Placental pericyte (primary cell): ENCODE measurements around a stretch of chr20.

DNA sequence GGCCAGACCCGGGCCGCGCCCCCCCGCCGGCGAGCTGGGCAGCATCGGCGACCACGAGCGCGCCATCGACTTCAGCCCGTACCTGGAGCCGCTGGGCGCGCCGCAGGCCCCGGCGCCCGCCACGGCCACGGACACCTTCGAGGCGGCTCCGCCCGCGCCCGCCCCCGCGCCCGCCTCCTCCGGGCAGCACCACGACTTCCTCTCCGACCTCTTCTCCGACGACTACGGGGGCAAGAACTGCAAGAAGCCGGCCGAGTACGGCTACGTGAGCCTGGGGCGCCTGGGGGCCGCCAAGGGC is 505 bp downstream of the CEBPB start:
- CAGE, long polyA plus RNA = no peak

- CAGE, long polyA plus RNA = no peak
Measured at GRCh38 chr20:50196112-50196608, 5.5 kb downstream of the CEBPB start.

DNA sequence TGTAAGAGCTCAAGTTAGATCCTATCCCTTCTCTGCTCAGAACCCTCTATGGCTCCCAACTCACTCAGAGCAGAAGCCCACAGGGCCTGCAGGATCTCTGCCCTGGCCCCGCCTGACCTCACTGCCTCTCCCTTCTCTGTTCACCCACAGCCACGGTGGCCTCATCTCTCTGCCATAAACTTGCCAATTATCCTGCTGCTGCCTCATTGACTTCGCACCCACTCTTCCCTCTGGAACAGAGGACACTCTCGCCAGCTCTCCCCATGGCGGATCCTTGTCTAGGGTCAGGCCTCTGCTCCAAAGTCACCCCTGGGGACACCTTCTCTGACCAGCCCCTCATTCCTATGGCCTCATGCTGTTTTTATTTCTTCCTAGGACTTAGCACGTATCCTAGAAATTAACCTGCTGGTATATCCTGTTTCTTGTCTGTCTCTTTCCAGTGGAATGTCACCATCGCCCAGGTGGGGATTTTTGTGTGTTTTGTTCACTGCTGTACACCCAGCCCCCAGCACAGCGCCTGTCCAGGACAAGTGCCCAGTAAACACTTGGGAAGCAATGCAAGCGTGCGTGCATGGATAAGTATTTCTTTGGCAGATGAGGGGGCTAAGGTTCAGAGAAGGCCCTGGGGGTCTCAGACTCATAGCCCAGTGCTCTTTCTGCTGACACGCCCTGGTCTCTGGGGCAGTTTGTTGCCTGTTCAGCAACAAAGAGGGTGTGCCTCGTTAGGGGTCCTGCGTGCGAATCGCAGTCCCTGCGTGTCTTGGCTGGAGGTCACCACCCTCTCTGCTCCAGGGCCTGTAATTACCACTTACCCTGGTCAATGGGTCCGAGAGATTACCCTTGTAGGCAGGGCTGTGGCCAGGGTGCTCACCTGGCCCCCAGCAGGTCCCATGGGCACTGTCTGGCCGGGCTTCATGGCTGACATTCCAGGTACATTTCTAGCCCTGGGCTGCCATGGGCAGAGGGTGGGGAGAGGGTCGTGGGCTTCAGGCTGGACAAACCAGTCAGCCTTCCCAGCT is 86.7 kb downstream of the CEBPB start:
- CAGE, long polyA plus RNA = no peak

GRCh38 chr20:50278442-50279495 is 88.1 kb downstream of the CEBPB start:
- CAGE, long polyA plus RNA = no peak

DNA sequence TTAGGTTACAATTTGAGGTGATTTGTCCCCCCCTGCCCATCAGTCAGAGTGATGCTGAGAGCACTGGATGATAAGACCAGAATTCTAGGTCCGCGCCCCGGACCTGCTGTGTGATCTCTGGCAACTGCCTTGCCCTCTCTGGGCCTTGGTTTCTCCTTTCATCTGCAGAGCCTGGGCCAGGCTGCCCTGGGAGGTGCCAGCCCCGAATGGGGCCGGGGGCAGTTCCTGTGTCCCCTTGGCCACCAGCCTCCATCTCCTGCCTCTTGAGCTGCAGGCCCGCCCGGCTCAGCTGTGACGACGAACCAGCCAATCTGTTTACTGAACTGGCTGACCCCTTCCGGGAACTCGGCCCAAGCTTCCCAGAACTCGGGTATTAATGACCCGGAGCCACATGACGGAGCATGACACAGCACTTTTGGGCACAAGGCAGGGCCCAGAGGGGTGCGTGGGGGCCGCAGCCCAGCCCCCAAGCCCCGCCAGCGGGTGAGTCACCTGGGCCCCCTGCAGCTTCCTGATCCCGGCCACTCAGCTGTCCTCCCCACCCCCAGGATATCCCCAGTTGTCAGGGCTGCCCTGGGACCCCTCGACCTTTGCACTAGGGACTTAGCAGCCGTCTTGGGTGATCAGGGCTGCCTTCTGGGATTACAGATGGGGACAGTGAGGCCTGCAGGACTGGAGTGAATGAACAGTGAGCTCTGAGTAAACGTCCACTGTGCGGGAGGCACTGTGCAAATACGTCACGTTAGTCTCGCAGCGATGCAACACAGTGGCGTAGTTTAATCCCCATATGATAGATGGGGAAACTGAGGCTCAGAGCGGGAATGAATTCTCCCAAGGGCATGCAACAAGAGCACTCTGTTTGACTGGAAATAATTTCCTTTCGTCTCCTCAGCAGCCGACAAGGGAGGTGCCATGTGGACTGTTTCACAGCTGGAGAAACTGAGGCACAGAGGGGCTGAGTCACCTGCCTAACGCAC is 102.0 kb downstream of the CEBPB start:
- CAGE, long polyA plus RNA = no peak

- CAGE, long polyA plus RNA = no peak
Measured at GRCh38 chr20:50320409-50321240, 130.0 kb downstream of the CEBPB start.

GRCh38 chr20:50321241-50321779 is 130.7 kb downstream of the CEBPB start:
- CAGE, long polyA plus RNA = no peak

GRCh38 chr20:50389852-50390453 is 120.2 kb upstream of the PTPN1 start:
- CAGE, long polyA plus RNA = no peak

- CAGE, long polyA plus RNA = no peak
Measured at GRCh38 chr20:50422209-50422963, 87.8 kb upstream of the PTPN1 start.

DNA sequence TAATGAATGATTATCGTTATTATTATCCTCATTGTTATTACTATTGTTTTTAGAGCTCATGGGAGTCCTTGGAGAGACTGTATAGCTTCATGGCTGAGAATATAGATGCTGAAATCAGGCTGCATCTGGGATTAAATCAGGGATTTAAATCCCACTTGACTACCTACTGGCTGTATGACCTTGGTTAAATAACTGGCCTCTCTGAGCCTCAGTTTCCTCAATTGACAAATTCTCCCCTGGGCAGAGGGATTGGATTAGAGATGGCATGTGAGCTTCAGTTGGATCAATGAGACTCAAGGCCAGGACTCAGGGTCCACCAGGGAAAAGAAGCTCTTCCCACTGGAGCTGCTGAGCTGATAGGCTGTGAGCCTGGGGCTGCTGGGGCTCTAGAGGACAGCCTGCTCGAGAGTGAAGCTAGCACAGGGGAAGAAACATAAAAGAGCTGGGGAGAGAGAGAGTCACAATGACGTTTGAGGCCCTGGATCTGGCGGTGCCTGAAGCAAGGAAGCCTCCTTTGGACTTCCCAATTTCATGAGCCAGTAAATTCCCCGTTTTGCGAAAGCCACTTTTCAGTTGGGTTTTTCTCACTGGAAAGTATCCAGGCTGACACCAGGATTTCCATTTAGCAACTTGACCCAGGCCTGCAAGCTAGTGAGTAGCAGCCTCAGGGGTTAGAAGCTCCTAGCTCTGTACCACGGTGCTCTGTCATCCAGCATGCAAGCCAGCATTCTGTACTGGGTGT is 7.4 kb upstream of the PTPN1 start:
- CAGE, long polyA plus RNA = no peak

DNA sequence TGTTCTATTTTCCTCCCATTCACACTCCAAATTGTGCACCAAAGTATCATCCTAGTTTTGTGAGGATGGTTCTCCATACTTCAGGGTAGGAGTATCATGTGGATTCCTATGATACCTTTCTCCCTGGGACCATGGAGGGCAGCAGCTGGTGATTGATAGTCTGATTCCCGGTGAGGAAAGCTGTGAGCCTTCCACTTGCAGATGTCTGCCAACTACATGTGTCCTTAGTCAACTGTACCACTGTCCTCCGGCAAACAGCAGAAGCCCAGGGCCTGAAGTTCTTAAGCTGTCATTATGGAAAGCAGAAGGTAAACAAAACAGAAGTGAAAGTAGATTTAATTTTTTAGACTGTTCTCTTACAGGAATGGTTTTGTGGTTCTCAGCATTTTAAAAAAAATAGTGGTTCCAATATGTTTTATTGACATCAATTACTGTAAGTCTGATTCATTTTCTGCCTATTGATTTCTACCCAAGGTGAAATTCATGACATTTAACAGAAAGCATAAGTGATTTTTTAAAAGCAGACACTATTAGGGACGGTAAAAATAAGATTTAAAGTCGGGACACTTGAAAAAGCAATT is 36.6 kb downstream of the PTPN1 start:
- CAGE, long polyA plus RNA = no peak

DNA sequence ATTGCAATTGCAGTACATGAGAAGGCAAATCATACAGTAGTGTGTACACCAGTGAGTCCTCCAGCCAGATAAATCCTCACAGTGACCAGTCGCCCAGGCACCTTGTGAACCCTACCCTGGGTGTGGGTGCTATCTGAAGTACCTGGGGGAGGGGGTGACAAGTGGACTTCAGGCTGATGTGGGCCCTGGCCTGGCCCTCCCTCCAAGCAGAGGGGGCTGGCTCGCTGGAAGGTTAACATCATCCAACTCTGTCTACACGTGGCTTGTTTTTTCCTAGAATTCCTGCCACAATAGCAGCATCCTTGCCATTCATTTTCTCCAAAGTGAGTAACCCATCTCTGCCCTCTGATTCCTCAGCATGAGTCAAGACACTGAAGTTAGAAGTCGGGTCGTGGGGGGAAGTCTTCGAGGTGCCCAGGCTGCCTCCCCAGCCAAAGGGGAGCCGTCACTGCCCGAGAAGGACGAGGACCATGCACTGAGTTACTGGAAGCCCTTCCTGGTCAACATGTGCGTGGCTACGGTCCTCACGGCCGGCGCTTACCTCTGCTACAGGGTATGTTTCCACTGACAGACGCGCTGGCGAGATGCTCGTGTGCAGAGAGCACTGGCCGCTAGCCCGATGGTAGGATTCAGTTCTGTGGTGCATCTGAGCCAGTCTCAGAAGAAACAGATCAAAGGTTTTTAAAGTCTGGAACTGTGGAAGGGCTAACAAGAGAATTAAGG is 70.9 kb downstream of the PTPN1 start:
- CAGE, long polyA plus RNA = no peak

- CAGE, long polyA plus RNA = no peak
Measured at GRCh38 chr20:50583114-50584264, 73.3 kb downstream of the PTPN1 start.

DNA sequence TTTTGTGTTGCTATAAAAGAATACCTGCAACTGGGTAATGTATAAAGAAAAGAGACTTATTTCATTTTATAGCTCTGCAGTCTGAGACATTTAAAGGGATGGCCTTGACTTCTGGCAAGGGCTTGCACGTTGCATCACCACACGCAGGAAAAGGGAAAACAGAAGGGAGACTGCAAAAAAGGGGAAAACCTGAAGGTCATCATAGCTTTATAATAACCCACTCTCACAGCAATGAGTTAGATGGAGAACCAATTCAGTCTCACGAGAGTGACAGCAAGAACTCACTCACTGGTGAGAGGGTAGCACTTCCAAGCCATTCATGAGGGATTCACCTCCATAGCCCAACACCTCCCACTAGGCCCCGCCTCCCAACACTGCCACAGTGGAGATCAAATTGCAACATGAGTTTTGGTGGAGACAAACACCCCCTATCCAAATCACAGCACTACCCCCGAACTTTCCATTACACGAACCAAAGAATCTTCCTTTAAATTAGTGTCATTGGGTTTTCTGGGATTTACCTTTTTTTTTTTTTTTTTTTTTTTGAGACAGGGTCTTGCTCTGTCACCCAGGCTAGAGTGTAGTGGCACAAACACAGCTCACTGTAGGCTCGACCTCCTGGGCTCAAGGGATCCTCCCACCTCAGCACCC is 31.0 kb downstream of the RIPOR3 start:
- CAGE, long polyA plus RNA = no peak

GRCh38 chr20:50673207-50674300 is 17.8 kb downstream of the RIPOR3 start:
- CAGE, long polyA plus RNA = no peak

DNA sequence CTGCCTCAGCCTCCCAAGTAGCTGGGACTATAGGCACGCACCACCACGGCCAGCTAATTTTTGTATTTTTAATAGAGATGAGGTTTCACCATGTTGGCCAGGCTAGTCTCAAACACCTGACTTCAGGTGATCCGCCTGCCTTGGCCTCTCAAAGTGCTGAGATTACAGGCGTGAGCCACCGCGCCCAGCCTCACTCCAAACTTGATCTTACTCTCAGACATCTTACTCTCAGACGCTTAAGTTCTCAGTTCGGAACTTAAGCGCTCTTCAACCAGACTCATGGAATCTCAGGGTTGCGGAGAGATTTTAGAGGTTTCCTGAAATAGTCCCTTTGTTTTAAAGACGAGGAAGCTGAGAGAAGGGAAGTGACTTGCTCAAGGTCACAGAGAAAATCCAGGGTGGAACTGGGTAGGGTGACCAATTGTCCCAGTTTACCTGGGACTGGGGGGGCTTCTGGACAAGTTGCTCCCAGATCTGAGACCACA is 2.0 kb downstream of the RIPOR3 start:
- CAGE, long polyA plus RNA = no peak

GRCh38 chr20:50735129-50736459 is 4.2 kb downstream of the PARD6B start:
- CAGE, long polyA plus RNA = no peak

DNA sequence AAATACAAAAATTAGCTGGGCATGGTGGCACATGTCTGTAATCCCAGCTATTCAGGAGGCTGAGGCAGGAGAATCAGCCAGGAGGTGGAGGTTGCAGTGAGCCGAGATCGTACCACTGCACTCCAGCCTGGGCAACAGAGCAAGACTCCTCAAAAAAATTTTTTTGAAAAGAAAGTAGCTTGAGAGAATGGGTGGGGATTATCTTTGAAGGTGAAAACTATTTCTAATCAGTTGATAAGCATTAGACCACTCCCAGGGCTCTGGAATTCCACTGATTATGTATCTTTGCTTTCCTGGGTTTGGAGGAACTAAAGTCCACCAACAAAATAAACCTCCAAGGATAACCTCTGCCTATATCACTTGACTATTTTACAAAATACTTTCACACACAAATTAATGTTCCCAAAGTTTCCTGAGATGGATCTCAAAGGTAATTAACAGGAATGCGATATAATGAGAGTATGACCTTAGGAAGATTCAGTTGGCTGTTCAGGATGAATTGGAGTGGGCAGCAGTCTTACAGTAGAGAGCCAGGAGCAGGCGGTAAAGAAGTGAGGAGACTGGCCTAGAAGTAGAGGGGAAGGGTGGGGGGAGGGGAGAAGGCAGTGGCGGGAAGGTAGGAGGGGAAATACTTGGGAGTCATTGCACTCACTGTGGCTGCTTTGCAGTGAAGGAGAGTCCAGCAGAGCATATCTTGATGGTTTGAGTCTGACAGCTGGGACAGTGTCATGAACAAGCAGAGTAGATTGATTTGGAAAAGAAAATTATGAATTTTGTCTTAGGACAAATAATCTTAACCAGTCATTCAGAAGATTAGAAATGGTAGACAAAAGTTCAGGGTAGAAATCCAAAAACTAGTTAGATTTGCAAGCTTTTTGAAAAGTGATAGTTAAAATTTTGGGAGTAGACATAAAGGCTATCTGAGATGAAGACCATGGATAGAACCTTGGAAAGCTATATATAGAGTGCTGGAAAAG is 8.2 kb downstream of the PARD6B start:
- CAGE, long polyA plus RNA = no peak

DNA sequence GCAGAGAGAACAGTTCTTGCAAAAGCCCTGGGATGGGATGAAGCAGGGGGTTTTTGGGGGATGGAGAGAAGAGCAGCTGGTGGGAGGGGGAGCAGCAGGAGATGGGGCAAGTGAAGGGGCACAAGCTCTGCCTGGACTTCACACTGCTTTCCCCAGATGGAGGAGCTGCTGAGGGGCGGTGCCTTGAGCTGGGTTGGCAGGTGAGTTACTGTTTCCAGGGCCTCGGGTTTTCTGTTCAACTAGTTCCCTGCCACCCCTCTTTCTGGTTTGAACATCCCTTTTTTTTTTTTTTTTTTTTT is 5.4 kb downstream of the BCAS4 start:
- CAGE, long polyA plus RNA = no peak

DNA sequence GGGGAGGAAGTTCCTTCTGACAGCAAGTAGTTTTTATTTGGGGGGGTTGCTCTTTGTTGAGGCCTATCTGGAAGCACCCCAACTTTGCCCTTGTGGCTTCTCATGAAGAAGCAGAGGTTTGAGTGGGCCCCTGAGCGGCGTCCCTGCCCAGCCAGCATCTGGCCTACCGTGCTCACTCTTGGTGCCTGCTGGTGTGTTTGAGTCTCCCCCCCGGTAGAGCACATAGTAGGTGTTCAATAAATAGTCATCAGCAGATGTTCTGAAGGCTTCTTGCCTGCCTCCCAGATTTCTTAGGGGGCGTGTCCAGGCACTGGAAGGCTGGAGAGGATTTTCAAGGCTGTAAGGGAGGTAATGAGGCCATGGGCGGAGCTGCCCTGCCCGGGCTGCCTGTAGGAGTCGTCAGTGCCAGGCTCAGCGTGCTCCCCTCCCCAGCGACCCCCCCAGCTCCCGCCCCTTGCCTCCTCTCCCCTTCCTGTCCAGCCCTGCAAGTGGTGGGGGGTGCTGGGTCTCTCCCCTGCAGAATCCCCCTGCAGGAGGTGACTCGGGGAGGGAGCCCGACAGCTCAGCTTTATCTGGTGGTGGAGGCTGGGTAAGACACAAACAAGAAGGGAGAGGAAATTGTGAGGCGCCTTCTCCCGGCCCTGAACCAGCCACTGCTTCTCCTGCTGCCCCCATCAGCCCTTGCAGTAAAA is 55.9 kb downstream of the BCAS4 start:
- CAGE, long polyA plus RNA = no peak